Colon Carcinoma Metastatic in the Brain (tissue), 2 donors: ENCODE data around the gene PARD6G.

DNA sequence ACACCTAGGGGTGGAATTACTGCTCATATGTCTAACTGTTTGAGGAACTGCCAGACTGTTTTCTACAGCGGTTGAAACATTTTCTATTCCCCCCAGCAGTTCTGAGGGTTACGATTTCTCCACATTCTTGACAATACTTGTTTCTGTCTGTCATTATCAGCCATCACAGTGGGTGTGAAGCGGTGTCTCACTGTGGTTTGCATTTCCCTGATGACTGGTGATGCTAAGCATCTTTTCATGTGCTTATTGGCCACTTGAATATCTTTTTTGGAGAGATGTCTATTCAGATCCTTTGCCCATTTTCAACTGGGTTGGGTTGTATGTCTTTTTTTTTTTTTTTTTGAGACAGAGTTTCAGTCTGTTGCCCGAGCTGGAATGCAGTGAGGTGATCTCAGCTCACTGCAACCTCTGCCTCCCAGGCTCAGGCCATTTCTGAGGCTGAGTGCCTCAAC is 63.0 kb downstream of the ADNP2 start:
- PRO-cap, 2 experiments, result no peak in any of the 2 experiments

DNA sequence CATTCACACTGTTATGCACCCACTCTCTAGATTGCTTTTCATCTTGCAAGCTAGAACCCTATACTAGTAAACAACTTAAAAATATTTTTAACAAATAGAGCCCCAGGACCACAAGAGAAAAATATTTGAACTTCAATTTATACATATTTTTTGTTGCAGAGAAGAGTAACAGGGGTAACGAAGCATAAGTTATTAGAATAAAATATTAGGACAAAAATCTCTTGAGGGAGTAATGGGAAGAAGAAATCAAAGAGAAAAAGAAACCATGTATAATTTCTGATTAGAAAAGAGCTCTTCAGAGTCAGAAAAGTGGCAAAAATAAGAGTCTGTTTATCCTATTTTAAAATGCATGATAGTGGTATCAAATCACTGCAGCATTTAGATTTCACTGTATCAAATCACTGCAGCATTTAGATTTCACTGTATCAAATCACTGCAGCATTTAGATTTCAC is 39.6 kb downstream of the PARD6G start:
- PRO-cap, 2 experiments, result peak in 1 of 2 experiments; most common plus-strand start position 97 of the sequence (in 1)

DNA sequence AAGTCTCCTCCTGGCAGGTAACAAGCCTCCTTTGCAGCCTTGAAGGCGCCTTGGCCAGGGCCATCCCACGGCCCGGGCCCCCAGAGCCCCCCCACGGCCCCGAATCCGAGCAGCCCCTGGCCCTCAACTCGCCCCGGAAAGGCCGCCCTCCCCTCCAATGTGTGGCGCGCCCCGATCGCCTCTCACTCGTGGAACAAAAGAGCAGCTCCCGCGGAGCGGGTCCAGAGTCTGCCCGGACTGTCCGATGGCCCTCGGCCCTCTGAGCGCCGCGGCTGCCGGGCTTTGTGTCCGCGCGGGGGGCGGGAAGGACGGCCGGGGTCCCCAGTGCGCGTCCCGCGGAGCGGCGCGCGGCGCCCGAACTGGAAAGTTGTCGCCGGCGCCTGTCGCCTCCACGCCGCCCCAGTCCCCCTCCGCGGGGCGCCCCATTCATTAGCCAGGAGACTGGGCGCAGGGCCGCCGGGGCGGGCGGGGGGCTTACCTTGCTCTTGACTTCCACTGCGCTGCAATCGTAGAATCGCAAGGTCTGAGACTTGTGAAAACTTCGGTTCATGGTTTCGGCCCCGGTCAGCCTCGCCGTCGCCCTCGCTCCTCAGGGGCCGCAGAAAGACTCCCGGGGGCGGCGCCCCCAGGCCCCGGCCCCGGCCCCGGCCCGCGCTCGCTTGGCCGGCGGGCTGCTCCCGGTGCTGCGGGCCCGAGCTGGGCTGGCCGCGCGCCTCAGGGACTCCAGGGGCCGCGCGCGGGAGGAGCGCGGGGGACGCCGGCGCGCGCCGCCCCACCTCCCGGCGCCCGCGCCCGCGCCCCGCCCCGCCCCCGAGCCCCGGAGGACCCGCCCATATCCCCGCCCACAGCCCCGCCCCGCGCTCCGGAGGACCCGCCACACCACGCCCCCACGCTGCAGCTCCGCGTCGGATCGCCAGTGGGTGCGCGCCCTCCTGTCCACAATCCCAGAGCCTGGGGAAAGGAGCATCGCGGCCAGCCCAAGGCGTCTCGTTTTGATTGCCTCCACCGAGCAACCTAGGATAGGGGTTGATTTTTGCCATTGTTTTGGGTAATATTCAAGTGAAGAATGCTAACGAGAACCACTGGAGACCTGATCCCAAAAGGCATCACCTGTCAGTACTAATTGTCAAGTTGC is at the start of gene PARD6G:
TSS of gene PARD6G (minus strand) at position 716 of the 1,135 bp plus-strand sequence.
- PRO-cap, 2 experiments, result no peak in any of the 2 experiments